Measurements from ENCODE around the gene ZNF709.

DNA sequence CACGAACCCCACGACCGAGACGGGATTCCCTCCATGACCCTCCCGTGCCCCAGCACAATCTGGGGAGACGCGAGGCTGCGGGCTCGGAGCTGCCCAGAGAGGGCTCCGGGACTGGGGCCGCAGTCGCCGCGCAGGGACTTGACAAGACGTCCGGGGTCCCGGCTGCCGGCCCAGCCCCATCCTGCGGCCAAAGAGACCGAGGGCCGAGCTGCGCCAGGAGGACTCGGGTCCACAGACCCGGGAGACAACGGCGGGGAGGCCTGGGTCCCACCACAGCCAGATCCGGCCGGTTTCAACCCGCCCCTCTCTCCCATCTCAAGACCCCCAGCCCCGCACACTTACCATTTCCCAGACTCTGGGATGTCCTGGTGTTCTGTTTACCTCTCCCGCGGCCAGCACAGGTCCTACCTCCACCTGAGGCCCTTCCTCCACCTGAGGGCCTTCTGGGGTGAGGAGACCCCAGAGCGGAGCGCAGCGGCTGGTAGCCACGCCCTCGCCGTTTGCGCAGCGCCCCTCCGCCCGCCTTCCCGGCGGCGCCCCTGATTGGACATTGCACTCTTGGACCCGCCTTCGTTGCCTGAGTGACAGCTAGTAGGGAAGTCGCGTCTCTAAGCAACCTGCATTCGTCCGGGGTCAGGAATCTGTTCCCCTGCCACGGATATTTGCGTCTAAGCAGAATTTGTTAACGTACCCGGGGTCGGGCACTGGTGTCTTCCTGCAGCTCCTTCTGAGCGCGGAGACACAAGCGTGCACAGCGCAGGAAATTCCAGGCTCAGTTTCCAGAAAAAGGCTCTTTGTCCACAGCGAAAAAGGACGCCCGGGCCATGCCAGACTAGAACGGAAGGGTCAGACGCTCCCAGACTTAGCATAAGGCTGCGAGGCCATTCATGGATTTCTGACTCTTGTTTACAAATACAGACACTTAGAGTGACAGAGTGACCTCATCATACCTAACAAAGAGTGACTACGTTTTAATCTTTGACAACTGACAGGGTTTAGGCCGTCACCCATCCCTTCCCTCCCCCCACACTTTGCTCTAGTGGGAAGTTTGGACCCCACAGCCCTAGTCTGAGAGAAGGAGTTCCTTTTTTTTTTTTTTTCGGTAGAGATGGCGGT, at the start of gene ZNF709:
TSS of gene ZNF709 (minus strand) at position 504 of the 1,116 bp plus-strand sequence.
- PRO-cap, result bidirectional peak, plus-strand start at position 690 of the sequence, minus-strand start at position 502 of the sequence

DNA sequence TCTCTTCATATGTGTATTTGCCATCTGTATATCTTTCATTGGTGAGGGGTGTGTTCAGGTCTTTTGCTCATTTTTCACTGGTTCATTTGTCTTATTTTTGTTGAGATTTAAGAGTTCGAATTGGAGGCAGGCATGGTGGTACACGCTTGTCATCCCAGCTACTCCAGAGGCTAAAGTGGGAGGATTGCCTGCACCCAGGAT, 5.4 kb downstream of the ZNF791 start:
- PRO-cap, result no peak

DNA sequence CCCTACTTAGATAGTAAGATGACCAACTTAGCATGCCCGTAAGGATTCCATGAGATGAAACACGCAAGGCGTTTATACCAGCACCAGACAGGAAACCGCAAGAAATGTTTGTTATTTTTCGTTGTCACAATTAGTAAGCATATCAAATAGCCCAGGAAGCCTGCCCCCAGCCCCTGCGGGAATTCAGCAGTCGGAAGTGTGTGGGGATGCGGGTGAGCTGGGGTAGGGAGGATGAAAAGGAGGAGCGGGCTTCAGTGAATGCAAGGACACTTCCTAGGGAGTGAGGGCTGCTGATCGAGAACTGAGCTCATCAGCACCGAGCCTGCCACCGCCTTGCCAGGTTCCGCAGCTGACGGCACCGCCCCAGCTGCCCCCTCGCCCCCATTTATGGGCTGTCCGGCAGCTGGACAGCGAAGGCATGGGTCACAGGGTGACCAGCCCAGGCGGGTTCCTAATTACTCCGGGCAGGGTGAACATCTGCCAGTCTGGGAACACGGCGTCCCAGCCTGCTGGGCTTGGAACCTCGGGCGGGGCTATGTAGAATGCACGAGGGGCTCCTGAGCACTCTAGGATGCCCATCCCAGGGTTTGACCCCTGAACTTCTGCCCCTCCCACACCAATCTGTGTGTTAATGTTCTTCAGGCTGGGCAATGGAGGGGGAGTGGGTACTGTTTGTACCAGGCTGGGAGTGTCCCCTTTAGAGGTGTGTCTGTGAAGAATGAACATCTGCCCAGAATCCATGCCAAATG, 1.5 kb upstream of the BEST2 start:
- PRO-cap, result no peak

GRCh38 chr19:12769514-12770161, 5.7 kb downstream of the HOOK2 start:
- PRO-cap, result bidirectional peak, plus-strand start at chr19:12769942, minus-strand start at chr19:12769759

- PRO-cap, result bidirectional peak, plus-strand start at chr19:12778252, minus-strand start at chr19:12778405; bidirectional peak, plus-strand start at chr19:12778531, minus-strand start at chr19:12778534
These were observed 2.7 kb upstream of the HOOK2 start for GRCh38 chr19:12777906-12778646.

DNA sequence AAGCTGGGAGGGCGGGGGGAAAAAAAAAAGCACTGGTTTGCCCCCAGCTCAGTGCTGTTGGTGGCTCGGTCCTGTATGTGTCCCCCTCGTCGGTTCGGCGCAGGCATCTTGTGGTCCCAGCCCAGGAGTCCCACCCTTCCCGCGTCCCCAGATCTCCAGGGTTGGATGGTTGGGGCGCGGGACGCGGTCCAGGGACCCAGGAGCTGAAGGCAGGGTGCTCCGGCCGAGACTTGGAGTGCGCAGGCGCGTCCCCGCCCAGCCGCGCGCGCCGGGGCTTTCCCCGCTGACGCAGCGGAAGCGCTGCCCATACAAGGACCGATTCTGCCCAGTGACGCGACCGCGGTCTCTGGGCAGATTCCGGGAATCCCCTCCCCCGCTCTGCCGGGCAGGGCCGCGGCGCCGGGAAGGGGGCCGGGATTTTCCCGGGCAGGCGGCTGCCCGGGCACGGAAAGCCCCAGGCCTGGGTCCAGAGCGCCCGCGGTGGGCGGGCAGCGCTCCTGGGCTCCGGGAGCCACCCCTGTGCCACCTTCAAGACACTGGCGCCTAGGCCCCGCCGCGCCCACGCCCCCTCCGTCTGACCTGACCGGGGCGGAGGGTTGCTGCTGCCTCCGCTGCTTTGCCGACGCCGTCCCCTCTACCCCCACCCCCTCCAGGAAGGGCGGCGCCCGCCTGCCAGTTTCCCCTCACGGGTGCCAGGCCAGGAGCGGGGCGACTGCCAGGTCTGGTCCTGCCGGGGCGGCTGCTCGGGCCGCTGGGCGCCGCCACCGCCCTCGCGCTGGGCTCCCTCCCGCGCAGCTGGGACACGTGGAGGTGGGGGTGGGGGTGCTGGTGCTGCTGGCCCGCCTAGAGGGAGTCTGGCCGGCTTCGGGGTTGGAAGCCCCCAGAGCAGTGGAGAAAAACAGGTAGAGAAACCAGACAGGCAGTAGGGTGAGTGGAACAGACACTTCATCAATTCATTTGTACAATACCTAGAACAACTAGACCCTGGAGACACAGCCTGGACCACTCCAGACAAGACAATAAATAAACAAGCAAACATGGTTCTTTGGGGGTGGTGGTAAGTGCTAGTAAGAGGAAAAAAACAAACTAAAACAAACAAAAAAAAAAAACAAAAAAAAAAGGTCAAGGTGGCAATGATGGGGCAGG, 2.4 kb downstream of the JUNB start:
- PRO-cap, result bidirectional peak, plus-strand start at position 154 of the sequence, minus-strand start at position 163 of the sequence; bidirectional peak, plus-strand start at position 711 of the sequence, minus-strand start at position 576 of the sequence

GRCh38 chr19:12884749-12885805, 1.9 kb downstream of the KLF1 start:
- PRO-cap, result unidirectional peak, plus-strand start at chr19:12885697

- PRO-cap, result no peak
These were observed 1.2 kb downstream of the KLF1 start for GRCh38 chr19:12885806-12886122.

DNA sequence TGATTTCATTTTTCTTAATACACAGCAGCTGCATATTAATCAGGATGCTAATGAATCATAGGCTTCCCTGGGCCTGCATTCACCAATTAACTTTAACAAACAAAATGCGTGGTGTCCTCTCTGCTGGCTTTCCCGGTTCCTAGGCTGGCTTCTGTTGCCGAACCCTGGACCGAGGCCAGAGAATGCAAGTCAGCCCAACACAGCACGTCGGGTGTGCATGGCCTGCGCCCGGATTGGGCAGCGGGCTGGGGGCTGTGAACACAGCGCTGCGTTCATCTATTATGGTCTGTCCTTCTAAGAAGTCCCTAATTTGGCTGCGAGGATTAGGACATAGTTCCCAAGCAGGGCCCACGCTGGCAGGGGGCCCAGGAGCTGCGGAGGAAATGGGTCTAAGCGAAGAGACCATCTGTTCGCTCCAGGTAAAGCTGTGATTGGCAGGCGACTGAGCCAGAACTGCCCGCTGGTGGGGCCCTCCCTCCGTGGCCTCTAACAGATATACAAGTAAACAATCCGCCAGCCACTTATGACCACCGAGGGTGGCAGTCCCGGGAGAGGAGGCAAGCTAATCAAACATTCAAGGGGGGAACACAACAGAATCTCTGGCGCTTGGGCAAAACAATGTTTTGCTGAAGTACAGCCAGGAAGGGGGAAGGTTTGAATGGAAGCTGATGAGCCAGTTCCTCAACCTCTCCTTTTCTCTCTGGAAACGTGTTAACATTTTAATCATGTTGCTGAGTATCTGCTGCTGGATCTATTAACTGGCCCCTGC, 6.0 kb downstream of the SYCE2 start:
- PRO-cap, result bidirectional peak, plus-strand start at position 368 of the sequence, minus-strand start at position 141 of the sequence

DNA sequence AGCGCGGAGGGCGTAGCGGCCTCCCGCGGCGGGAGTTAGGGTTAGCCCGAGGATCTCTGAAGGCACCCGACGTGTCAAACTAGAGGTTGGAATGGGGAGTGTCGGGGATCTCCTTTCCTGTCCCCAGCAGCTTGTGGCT, 384 bp downstream of the CALR start:
- PRO-cap, result no peak

DNA sequence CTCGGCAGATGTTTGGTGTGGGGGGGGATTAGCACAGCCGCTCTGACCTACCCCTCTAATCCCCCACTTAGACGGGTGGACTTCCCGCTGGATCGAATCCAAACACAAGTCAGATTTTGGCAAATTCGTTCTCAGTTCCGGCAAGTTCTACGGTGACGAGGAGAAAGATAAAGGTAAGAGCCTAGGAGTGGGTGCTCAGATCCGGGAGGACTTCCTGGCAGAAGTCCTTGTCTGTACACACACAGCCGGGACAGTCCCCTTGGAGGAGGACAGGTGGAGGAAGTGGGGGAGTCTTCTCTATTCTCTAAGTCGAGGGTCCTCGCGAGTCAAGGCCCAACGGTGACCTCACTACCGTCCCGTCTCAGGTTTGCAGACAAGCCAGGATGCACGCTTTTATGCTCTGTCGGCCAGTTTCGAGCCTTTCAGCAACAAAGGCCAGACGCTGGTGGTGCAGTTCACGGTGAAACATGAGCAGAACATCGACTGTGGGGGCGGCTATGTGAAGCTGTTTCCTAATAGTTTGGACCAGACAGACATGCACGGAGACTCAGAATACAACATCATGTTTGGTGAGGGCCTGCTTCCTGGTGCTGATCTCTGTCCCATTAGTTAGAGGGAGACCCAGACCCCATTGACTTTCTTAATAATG, 778 bp downstream of the CALR start:
- PRO-cap, result no peak

DNA sequence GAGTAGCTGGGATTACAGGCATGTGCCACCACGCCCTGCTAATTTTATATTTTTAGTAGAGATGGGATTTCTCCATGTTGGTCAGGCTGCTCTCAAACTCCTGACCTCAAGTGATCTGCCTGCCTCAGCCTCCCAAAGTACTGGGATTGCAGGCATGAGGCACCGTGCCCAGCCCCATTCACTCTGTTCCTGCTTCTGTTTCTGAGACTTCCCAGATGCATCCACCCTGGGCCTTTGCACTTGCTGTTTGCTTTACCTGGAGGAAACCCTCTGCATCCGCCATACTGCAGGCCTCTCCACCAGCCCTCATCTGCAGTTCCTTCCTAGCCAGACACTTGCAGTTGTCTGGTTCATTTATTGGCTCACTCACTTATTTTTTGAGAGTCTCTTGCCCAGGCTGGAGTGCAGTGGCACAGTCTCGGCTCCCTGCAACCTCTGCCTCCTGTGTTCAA, 5.4 kb downstream of the GADD45GIP1 start:
- PRO-cap, result no peak

DNA sequence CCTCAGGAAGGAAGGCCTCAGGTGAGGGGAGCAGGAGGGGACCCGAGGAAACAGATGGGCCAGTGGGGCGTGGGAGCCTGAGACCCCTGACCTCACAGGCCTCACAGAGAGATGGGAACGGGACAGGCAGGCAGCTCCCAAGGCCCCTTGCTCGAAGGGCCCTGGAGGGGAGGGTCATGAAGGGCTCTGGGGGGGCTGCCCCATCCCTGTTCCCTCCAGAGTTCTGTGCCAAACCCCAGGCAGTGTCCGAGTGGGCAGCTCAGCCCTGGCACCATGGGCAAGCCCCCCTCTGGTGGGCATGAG, 5.6 kb downstream of the DAND5 start:
- PRO-cap, result no peak

DNA sequence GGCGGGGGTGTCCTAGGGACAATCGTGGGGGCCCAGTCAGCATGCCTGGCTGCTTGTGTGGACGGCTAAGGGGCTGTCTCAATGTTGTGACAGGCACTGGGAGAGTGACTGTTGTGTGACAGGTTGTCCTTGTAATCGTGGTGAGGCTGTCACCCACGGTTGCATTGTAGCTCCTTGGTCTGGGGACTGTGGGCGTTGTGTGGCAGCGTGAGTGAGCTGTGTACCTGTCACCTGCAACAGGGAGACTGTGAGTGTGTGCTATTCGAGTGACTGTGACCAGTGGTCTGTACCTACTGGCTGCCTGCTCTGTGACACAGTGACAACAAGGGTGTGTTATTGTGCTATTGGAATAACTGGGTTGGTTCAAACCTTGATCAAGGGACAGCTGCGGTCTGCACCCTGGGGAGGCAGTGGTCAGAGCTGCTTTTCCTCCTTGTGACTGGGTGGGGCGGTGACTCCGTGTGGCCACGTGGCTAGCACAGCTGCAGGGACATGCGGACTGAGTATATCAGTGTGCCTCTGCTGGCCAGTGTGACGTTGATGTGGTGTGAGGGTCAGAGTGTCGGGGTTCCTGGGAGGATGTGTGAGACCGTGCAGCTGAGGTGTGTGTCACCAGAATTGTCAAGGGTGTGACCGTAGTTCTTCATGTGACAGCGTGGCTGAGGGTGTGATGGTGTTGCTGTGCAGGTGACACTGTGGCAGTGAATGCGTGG, 10.2 kb upstream of the NFIX start:
- PRO-cap, result no peak

- PRO-cap, result no peak
These were observed 19.3 kb downstream of the NFIX start for GRCh38 chr19:13014548-13015006.

GRCh38 chr19:13017637-13019019, 22.9 kb downstream of the NFIX start:
- PRO-cap, result unidirectional peak, minus-strand start at chr19:13017888; bidirectional peak, plus-strand start at chr19:13018795, minus-strand start at chr19:13018745

GRCh38 chr19:13054588-13055674, 47.7 kb downstream of the LYL1 start:
- PRO-cap, result bidirectional peak, plus-strand start at chr19:13055531, minus-strand start at chr19:13055448

- PRO-cap, result no peak
These were observed 26.4 kb downstream of the LYL1 start for GRCh38 chr19:13076266-13076702.

- PRO-cap, result no peak
These were observed 20.7 kb downstream of the LYL1 start for GRCh38 chr19:13081978-13082269.

DNA sequence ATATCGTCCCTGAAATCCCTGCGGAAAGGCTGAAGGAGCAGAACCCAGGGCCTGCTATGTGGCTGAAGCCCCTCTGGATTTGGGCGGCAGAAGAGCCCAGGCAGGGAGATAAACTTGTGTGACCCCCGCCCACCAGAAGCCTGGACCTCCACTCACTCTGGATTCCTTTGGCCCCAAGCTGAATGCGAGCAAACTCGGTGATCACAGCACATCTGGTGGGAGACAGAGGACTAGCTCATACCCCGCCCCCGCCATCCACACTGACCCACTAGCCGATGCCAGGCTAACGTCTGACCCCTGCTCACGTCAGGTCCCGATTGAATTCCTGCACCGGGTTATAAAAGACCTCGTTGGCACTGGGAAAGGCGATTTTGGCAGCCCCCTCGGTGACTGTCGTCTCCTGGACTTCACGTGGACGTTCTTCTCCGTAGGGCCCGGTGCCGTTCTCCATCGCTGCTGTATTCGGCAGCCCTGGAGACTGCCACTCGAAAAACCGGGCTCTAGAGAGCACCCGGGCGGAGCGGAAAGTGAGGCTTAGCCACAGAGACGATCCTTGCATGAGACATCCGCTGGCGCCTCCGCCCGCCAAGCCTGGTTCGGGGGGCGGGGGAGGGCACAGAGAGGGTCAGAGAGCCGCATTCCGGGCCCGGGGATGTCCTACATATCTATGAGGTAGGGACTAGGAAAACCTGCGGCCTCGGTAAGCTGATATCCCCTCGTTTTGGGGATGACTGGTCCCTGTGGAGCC, 525 bp downstream of the TRMT1 start:
- PRO-cap, result no peak

Data from sternocleidomastoid (tissue), 1 donor.